Caco-2 (cell line): ENCODE measurements around a stretch of chr17.

- PRO-cap = no peak
- RRBS = no CpG with 5 or more reads among the region's 3 CpGs
Observed at GRCh38 chr17:77169616-77170110, 28.9 kb downstream of the SEC14L1 start.

DNA sequence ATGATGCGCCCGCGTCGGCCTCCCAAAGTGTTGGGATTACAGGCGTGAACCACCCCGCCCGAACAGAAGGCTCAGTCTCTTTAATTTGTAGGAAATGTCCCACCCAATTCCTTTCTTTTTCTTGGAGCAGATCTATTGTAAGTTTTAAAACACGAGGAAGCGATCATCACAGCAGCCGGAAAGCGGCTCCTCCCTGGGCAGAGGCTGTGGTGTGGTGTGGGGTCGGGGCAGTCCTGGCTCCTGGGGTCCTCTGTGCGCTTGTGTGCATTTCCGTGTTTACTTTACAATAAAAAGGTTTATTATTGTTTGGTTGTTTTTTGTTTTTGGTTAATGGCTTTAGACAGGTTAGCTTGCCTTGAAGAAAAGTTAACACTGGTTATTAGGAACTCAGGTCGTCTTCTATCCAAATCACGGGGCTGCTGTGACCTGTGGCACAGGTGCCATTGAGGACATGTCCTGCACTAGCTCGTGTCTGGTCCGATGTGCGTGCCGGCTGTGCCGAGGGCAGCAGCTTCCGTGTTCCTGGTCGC is 57.5 kb upstream of the SEPTIN9 start:
- PRO-cap = no peak
- RRBS = no CpG with 5 or more reads among the region's 23 CpGs

DNA sequence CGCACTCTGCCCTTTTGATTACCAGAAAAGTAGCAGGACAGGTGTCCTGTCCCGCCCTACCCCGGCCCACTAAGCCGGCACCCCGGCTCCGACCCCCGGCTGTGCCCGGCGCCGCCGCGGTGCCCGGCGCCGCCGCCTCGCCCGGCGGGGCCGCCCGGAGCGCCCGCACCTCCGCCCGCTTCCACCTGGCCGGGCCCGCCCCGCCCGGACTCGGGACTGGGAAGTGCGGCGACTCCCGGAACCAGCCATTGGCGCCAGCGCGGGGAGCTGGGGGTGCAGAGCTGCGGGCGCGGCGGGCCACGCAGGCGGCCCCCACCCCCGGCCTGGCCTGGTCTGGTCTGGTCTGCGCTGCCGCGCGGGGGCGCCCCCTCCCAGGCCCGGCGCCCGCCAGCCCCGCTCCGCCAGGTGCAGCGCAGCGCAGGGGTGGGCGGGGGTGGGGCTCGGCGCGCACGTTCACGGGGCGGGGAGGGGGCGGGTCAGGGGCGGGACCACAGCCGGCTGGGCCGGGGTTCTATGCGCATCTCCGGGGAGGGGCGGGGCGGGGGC is 389 bp upstream of the SEPTIN9 start:
- PRO-cap = bidirectional peak, plus-strand start at position 248 of the sequence, minus-strand start at position 212 of the sequence; bidirectional peak, plus-strand start outside the sequence, minus-strand start at position 335 of the sequence
- RRBS = 2% methylated on average over 26 of the region's 70 CpGs

DNA sequence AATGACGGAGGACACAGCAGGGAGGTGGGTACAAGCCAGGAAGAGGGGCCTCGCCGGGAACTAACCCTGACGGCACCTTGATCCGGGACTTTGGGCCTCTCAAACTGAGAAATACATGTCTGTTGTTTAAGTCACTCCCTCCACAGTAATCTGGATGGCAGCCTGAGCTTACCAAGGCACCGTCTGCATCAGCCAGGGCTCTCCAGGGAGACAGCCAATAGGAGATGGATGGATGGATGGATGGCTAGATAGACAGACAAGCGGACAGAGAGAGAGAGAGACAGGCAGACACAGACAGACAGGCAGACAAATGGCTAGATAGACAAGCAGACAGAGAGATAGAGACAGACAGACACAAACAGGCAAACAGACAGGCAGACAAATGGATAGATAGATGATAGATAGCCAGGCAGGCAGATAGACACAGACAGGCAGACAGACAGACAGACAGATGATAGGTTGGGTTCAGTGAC is 14.8 kb downstream of the SEPTIN9 start:
- PRO-cap = no peak
- RRBS = no CpG with 5 or more reads among the region's 7 CpGs

GRCh38 chr17:77322719-77323514 is 41.6 kb downstream of the SEPTIN9 start:
- PRO-cap = bidirectional peak, plus-strand start at chr17:77323275, minus-strand start at chr17:77323146
- RRBS = 15% methylated on average over 3 of the region's 26 CpGs

DNA sequence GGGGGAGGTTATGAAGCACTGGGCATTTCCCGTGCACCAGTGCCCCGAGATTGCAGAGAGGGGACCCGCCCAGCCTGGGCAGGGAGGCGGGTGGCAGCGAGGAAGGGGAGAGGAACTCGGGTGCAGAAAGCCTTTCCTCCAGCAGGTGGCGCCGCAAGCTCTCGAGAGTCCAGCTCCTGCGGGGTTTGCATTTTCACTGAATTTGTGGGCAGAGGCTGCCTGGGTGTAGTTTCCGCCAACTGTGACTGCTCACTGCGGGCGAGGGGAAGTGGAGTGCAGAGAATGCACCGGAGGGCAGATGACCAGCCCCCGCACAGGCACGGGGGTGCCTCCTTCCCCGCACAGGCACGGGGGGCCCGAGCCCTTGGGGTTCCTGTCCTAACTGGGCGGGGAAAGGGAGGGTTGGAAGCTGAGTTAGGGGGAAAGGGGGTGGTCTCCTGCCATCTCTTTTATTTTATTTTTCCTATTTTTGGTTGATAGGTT is 50.2 kb downstream of the SEPTIN9 start:
- PRO-cap = no peak
- RRBS = no CpG with 5 or more reads among the region's 20 CpGs

GRCh38 chr17:77352440-77352904 is 71.2 kb downstream of the SEPTIN9 start:
- PRO-cap = no peak
- RRBS = no CpG with 5 or more reads among the region's 13 CpGs

GRCh38 chr17:77354305-77355176 is 73.2 kb downstream of the SEPTIN9 start:
- PRO-cap = no peak
- RRBS = 100% methylated on average over 3 of the region's 27 CpGs

DNA sequence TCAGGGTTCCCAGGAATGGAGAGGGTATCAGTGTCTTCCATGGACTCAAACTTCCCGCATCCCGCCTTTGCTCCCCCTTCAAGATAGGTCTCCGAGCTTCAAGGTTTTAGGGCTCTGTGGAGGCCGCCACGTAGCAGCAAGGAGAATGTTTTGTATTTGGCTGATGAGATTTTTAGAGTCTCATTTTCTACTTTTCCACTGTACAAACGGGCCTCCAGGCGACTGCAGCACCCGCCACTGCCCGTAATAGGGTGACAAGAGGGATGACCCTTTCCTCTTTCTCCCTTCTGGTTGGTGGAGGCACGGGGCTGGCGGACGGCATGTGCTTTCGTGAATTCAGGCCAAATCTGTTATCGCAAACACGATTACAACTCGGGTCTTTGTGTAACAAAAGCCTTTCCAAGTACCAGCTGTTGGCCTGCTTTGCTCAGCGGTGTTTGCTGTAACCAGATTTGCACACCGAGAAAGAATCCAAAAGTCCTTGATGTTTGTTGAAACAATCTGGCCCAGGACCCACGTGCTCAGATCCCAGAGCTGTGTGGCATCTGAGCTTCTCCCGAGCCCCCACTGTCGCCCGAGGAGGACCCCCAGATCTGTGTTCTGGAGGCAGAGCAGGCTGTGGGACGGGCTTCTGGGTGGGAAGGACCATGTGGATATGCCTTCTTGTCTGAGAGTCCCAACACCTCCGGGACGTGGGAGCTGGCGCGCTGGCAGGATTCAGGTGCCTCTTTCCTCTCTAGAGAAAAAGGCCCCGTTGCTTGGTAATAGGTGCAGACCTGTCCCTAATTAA is 95.9 kb downstream of the SEPTIN9 start:
- PRO-cap = no peak
- RRBS = no CpG with 5 or more reads among the region's 28 CpGs

DNA sequence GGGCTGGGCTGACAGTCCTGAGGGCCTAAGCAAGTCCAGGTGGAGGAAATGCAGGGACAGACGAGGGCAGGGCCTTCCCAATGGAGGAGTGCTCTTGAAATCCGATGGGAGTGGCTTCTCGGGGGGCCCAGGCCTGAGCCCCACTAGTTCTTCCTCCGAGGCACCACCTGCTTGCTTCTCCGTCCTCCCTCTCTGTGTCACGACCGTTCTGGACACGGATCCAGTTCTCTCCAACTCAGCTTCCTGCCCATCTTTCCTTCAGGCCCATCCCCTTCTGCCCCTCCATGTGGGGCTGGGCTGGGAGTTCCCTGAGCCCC is 124.2 kb downstream of the SEPTIN9 start:
- PRO-cap = no peak
- RRBS = no CpG with 5 or more reads among the region's 8 CpGs

- PRO-cap = no peak
- RRBS = no CpG with 5 or more reads among the region's 20 CpGs
Observed at GRCh38 chr17:77407555-77408747, 126.7 kb downstream of the SEPTIN9 start.

GRCh38 chr17:77448987-77449599 is 167.8 kb downstream of the SEPTIN9 start:
- PRO-cap = no peak
- RRBS = no CpG with 5 or more reads among the region's 12 CpGs

GRCh38 chr17:77461217-77461857 is 180.0 kb downstream of the SEPTIN9 start:
- PRO-cap = no peak
- RRBS = no CpG with 5 or more reads among the region's 12 CpGs

GRCh38 chr17:77571162-77572013 is 290.1 kb downstream of the SEPTIN9 start:
- PRO-cap = no peak
- RRBS = no CpG with 5 or more reads among the region's 35 CpGs

DNA sequence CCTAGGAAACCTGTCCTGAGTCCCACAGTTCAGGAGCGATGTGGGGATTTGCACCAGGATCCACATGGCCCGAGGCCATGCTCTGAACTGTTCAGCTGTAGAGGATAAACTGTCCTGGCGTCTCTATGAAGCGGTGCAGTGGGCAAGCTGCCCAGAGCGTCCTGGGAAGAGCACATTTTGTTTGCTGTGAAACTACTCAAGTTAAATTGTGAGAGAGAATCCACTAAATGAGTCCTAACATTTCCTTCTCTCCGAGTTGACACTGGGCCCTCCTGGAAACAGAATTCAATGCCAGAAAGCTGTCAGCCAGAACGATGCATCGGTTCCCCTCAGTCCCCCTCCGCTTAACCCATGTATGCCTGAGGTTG is 276.6 kb upstream of the TNRC6C start:
- PRO-cap = no peak
- RRBS = no CpG with 5 or more reads among the region's 9 CpGs

DNA sequence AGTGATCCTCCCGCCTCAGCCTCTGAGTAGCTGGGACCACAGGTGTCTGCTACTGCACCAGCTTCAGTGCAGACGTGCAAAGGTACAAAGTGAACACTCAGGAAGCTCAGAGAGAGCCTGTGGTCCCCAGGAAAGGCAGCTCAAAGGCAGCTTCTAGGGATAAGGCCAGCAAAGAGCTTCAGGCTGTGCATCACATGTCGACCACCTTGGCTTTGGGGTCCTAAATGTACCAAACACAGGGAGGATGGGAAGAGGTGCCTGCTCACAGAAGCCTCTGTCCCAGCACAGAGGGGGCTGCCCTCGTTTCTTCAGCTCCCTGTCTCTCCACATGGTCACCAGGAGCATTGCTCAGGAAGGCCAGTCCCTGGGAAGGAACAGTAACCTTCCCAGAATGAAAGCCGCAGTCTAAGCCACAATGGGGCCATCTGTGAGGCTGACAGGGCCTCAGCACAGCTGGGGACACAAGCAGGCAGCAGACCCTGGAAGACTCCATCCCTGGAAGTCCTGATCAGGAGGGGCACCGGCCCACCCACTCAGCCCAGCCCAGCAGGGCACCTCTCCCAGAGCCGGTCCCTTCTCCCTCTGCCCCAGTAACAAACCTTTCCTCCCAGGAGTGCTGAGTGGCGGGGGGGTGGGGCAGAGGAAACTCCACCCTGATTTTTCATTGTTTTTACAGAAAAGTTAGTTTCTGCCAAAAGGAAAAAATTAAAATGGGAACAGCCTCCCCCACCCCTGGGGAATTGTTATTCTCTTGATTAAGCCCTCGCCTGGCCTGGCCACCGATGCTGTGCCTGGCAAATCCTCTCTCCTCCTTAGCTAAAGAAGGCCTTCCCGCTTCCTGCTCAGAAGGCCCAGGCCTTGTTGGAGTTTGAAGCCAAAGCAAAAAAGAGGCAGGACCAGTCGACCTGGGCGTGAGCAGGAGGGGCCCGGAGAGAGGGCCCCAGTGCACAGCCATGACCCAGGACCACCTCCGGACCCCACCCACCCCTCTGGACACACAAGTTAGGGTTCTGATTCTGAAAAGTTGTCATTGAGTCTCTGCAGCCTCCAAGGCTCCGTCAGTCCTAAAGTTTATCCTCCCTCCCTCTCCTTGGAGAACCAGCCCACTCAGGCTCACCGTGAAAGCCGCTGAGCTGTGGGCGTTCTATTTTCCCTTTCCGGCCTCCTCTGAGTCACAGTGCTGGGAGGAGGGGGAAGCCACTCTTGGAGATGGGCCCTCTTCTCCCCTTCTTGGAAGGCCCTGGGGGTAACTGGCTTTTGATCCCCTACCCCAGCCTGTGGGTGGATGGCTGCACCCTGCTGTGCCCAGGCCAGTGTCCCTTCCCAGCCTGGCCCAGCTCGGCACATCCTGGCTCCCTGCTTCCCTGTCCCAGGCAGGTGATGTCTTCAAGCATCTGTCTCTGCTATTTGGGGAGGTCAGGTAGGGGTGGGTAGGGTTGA is 128.5 kb upstream of the TNRC6C start:
- PRO-cap = no peak
- RRBS = 54% methylated on average over 2 of the region's 21 CpGs

- PRO-cap = no peak
- RRBS = no CpG with 5 or more reads among the region's 3 CpGs
Observed at GRCh38 chr17:77995708-77996068, 37.2 kb downstream of the TNRC6C start.

- PRO-cap = no peak
- RRBS = no CpG with 5 or more reads among the region's 7 CpGs
Observed at GRCh38 chr17:78003841-78004506, 45.5 kb downstream of the TNRC6C start.

DNA sequence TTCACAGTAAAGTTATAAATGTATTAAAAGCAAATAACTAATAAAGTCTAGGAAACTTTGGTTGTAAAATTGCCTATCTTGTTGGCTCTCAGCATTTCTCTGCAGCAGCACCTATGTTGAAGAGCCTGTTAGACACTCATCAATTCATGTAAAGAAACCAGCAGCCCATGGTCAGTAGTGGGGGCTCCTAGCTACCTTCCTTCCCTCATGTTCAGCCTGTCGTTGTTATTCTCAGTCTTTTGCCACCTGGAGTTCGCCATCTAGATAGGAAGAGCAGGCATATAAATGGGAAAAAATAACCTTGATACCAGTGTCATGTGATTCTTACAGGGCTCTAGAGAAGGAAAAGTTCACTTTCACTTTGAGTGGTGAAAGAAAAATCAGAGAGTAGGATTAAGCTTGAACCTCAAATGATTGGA is 39.2 kb downstream of the TMC6 start:
- PRO-cap = no peak
- RRBS = no CpG with 5 or more reads among the region's 2 CpGs

- PRO-cap = no peak
- RRBS = no CpG with 5 or more reads among the region's 5 CpGs
Observed at GRCh38 chr17:78093455-78093745, 35.2 kb downstream of the TMC6 start.